Measurements from ENCODE around the genes LBHD2 and KLC1.

GRCh38 chr14:102970028-102970568 is 47.6 kb downstream of the AMN start:
- PRO-cap, 2 experiments = no peak in any of the 2 experiments
- RAMPAGE, long total RNA, 4 experiments = start-site peak on the minus strand in 1 of 4 experiments, at chr14:102970193-102970246 at its widest, 37 reads per replicate

DNA sequence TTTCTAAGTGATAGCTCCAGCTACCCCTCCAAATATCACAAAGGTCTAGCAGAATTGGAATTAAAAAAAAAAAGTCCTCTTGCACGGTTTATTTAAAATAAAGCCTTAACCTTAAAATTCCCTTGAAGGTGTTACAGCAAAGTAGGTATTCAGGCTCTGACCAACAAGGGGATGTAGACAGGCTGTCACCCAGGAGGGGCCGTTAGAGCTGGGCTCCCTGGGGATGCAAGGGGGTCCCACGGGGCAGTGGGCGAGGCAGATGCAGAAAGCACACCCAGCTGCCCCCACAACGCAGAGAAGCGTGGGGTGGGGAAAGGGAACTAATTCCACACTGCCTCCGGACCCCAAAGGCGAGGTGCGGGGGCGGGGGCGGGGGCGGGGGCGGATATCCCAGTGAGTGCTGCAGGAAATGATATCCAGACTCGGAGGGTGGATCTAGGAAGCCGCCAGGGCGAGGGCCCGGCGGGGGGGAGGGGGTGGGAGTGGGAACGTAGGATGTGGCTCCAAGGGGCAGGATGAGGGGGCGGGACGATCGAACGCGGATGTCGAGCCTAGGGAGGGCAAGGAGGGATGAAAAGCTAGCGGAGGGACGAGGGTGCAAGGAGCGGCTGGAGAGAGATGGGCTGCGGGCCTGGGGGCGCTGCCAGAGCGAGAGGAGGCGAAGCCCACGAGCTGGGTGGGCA is 1.0 kb downstream of the CDC42BPB start:
- PRO-cap, 2 experiments = peak in 2 of 2 experiments; most common plus-strand start position 581 of the sequence (in 2); most common minus-strand start position 322 of the sequence (in 1)
- RAMPAGE, long total RNA, 4 experiments = no peak in any of the 4 experiments

GRCh38 chr14:103072934-103073953 is 10.8 kb upstream of the LBHD2 start:
- PRO-cap, 2 experiments = peak in 1 of 2 experiments; most common minus-strand start chr14:103073150 (in 1)
- RAMPAGE, long total RNA, 4 experiments = no peak in any of the 4 experiments

GRCh38 chr14:103083942-103084551 is at the start of gene LBHD2:
Gene LBHD2, plus strand, starts transcription at chr14:103084210.
- PRO-cap, 2 experiments = no peak in any of the 2 experiments
- RAMPAGE, long total RNA, 4 experiments = no peak in any of the 4 experiments

DNA sequence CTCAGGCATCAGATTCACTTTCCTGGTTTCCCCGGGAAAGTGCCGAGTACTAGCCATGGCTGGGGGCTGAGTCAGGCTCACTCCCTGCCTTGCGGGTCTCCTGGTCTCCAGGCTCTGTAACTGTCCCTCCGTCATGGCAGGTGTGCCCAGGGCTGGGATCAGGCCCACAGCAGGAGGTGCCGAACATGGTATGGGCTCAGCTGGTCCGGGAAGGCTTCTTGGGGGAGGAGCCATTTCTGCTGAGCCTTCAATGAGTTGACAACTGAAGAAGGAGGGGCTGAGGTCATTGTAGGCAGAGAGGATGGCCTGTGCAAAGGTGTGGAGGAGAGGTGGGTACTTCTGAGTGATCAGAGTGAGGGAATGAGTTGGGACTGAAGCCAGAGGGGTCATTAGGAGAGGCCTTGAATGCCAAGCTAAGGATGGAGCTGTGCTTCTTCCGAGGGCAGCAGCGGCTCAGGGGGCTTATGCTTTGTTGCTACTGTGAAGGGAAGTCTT is 745 bp downstream of the EXOC3L4 start:
- PRO-cap, 2 experiments = no peak in any of the 2 experiments
- RAMPAGE, long total RNA, 4 experiments = no peak in any of the 4 experiments

- PRO-cap, 2 experiments = no peak in any of the 2 experiments
- RAMPAGE, long total RNA, 4 experiments = no peak in any of the 4 experiments
These were observed 1.1 kb downstream of the TNFAIP2 start for GRCh38 chr14:103124223-103124810.

DNA sequence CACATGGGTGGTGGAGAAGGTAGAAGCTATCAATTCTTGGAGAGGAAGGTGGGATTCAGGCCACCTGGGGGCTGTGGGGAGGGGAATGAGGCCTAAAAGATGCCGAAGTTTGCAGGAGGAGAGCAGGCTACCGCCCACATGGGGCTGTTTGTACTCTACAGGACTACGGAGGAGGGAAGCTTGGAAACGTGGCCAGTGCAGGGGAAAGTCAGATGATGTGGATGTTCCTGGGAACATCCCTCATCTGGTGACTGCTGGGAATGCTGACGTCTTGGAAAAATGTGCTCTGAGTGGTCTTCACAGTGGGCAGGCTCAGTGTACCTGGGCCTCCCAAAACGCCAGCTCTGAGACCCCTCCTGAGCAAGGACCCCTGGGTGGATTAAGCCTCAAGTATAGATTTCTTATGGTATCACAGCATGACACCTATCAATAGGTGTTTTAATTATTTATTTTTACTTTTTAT is 78.6 kb downstream of the TNFAIP2 start:
- PRO-cap, 2 experiments = no peak in any of the 2 experiments
- RAMPAGE, long total RNA, 4 experiments = no peak in any of the 4 experiments

- PRO-cap, 2 experiments = no peak in any of the 2 experiments
- RAMPAGE, long total RNA, 4 experiments = no peak in any of the 4 experiments
These were observed 102.3 kb downstream of the TNFAIP2 start for GRCh38 chr14:103225604-103225820.

- PRO-cap, 2 experiments = no peak in any of the 2 experiments
- RAMPAGE, long total RNA, 4 experiments = no peak in any of the 4 experiments
These were observed 24.5 kb downstream of the CKB start for GRCh38 chr14:103498051-103498621.

DNA sequence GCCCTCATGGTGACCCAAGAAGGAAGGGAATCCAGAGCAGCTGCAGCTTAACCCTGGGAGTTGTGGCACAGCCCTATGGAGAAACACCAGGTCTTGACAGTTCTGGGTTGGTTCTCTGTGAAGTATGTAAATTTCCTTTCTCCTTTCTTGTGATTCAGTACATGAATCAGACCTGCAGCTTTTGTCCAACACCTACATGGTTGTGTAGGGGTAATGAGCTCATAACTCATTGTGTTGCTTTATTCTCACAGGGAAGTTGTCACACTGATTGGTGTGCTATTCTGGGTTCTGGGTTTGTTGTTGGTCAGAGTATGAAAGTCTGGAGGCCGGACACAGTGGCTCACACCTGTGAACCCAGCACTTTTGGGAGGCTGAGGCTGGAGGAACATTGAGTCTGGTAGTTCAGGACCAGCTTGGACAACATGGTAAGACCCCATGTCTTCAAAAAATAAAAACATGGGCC is 18.6 kb downstream of the CKB start:
- PRO-cap, 2 experiments = no peak in any of the 2 experiments
- RAMPAGE, long total RNA, 4 experiments = no peak in any of the 4 experiments

DNA sequence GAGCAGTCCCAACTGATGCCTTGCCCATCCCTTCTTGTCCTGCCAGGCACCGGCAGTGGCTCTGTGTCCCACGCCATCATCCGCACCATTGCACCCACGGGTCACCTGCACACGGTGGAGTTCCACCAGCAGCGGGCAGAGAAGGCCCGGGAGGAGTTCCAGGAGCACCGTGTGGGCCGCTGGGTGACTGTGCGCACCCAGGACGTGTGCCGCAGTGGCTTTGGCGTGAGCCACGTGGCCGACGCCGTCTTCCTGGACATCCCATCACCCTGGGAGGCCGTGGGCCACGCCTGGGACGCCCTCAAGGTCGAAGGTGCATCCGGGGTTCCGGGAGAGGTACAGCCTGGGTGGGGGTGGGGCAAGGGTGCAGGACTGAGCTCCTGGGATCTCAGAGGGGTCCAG is 3.5 kb downstream of the TRMT61A start:
- PRO-cap, 2 experiments = no peak in any of the 2 experiments
- RAMPAGE, long total RNA, 4 experiments = no peak in any of the 4 experiments

GRCh38 chr14:103543690-103544243 is 14.8 kb downstream of the TRMT61A start:
- PRO-cap, 2 experiments = no peak in any of the 2 experiments
- RAMPAGE, long total RNA, 4 experiments = no peak in any of the 4 experiments

DNA sequence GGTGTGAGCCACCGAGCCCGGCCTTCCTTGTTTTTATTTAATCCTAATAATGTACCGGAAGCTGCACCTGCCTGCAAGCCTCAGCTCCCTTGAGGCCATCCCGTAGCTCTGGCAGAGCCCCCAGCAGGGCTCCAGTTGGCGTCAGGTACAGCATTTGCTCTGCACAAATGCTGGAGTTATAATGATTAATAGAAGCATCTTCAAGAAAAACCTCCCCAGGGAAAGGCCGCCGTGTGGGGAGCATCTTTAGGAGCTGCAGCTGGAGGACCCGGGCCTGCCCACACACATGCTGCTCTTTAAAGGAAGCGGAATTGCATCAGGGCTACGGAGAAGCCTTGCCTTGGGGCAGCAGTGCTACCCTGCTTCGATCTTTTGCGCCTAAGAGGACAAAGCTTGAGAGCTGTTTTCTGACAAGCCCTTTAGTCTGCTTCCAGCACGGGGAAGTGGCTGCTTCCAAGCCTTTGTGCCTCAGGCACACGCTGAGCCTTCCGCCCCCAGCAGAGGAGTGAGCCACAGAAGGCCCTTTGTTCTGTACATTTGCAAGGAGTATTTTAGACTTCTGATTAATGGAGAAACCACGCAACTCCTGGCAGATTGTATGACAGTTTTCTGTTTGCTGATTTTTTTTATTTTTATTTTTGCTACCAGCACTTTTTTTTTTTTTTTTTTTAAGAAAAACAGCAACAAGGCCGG is 31.5 kb downstream of the COA8 start:
- PRO-cap, 2 experiments = no peak in any of the 2 experiments
- RAMPAGE, long total RNA, 4 experiments = no peak in any of the 4 experiments

GRCh38 chr14:103628592-103629502 is at the start of gene KLC1:
Gene KLC1, plus strand, starts transcription at chr14:103629211.
- PRO-cap, 2 experiments = peak in 2 of 2 experiments; most common plus-strand start chr14:103628768 (in 1); most common minus-strand start chr14:103629138 (in 2)
- RAMPAGE, long total RNA, 4 experiments = start-site peak on the plus strand in 2 of 4 experiments, at chr14:103629188-103629400 at its widest, 37 to 43 reads per replicate

DNA sequence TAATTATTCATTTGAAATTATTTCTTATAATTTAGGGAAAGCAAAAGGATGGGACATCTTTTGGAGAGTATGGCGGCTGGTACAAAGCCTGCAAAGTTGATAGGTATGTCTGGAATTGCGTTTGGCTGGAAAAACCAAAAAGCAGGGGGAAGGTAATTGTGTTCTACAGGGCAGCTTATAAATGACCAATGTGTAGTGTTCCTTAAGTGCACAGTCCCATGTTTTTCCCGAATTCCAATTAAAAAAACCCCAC is 39.7 kb downstream of the XRCC3 start:
- PRO-cap, 2 experiments = no peak in any of the 2 experiments
- RAMPAGE, long total RNA, 4 experiments = start-site peak on the plus strand in 1 of 4 experiments, centred at position 101 of the sequence, 52 reads per replicate

DNA sequence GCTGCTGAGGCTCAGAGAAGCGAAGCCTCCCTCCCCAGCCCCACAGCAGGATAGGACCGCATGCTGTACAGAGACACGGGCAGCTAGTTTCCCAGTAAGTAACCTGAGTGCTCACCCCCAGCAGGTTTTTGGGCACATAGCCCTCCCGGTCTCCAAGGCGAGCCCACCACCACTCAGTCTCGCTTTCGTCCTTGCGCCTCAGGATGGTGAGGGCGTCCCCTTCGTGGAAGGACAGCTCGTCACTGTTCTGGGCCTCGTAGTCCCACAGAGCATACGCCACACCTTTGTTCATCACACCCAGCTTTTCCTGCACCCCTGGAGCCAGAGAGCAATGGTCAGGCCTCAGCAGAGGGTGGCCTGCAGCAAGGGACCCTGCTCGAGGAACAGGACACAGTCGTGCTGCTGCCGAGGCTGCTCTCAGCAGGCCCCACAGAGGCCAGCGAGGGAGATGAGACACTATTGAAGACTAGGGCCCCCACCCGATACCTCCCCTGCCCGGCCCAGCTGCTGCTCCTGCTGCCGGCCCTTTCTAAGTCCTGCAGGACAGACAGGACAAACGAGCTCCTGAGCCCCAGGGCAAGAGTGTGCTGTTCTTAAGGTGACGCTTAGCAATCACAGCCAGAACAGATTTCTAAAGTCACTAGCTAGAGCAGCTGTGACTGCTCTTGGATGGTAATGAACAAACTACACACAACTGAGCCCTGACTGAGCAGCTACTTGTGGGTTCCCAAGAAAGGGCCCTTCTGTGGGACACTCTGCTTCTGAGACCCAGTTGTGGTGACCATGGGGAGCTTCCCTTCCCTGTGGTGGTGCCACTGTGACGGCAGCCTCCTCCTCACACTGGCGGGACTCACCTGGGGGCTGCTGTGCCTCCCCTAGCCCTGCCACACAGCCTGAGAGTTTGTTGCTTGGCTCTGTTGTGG is 20.5 kb downstream of the ZFYVE21 start:
- PRO-cap, 2 experiments = no peak in any of the 2 experiments
- RAMPAGE, long total RNA, 4 experiments = no peak in any of the 4 experiments

- PRO-cap, 2 experiments = no peak in any of the 2 experiments
- RAMPAGE, long total RNA, 4 experiments = no peak in any of the 4 experiments
These were observed 27.4 kb downstream of the PPP1R13B start for GRCh38 chr14:103819889-103820505.

DNA sequence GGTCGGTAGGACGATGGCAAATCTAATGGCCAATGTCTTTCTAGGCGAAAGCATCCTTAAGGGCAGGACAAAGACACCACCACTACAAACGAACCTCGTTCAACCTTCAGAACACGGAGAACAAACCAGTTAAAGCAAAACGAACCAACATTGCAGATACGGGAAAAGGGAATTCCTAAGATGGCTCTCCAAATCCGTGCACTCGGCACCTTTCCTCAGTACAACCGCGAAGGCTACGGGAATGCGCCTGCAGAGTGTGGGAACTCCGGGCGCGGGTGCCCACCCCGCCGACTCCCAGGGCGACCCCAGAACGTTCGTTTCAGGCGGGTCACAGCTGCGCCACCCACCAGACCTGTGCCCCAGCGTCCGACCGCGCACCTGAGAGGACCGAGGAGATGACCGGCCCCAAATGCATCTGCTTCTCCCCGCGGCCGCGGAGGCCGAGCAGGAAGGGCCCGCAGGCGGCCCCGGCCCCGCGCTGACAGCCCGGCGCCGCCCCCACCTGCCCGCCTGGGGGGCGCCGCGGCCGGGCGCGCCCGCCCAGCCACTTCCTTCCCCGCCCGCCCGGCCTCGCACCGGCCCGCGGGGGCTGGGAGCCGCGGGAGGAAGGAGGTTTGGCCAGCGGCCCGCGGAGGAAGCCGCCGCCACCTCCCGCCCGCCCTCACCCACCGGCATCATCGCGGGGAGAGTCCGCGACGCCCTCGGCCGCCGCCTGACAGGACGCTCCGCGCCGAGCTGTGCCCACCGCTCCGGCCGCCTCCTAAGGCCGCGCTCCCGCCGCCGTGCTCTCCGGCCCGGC is 546 bp downstream of the PPP1R13B start:
- PRO-cap, 2 experiments = peak in 2 of 2 experiments; most common plus-strand start position 674 of the sequence (in 1); most common minus-strand start position 442 of the sequence (in 1)
- RAMPAGE, long total RNA, 4 experiments = start-site peak on the minus strand in 2 of 4 experiments, centred at positions 465 to 628 of the sequence, 7 to 13 reads per replicate

GRCh38 chr14:104084532-104084988 is 940 bp upstream of the ASPG start:
- PRO-cap, 2 experiments = no peak in any of the 2 experiments
- RAMPAGE, long total RNA, 4 experiments = no peak in any of the 4 experiments

DNA sequence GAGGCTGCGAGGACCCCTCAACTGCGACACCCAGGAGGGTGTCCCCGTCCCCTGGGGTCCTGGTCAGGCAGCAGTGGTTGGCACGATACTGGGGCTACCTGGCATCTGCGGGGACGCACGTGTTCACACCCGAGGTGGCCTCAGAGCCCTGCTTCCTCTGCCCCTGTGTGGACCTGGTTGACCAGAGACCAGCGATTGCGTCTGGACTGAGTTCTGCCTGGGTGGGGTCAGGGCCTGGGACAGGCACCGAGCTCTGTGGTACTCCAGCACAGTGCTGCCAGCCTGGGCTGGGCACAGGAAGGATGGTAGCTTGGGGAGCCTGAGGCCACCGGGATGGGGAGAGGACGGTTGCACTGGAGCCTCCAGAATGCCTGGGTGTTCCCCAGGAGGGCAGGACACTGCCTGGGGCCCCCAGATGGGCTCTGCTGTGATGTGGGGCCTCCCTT is 768 bp downstream of the ASPG start:
- PRO-cap, 2 experiments = no peak in any of the 2 experiments
- RAMPAGE, long total RNA, 4 experiments = no peak in any of the 4 experiments

Data from upper lobe of left lung (tissue), 5 donors.